OVCAR3 (cell line): ENCODE data around the genes BMP3 and PRKG2.

- RRBS: 7% methylated on average over 40 of the region's 87 CpGs
Measured at GRCh38 chr4:81030467-81031509, at the start of gene BMP3. Gene BMP3 (plus strand): TSS chr4:81030708.

- RRBS: no CpG with 5 or more reads among the region's 5 CpGs
Measured at GRCh38 chr4:81118184-81118741, 87.8 kb downstream of the BMP3 start.

GRCh38 chr4:81153389-81154462 lies 61.3 kb downstream of the PRKG2 start:
- RRBS: no CpG with 5 or more reads among the region's 33 CpGs

DNA sequence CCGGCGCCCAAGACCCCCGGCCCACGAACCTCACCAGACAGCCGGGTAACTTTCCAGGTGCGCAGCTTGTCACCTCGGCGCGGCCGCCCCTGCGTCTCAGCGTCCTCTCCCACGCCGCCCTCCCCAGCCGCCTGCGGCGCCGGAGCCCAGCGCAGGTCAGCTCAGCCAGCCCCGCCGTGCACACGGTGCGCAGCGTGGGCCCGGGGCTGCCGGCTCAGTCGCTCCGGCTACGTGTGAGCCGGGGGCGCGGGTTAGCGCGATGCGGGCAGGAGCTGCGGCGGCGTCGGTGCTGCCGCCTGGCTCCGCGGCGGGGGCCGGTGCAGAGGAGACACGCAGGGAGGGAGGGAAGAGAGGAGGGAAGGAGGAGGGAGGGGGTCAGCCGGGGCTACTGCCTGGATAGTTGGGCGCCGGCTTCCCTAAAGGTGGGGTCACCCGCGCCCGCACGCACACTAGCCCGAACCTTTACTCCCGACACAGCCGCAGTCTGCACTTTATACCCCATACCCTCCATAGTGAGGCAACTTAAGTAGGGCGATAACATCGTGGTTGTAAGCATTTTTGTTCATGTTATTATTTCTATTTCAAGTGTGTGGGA lies at the start of gene PRKG2:
Gene PRKG2, minus strand, starts transcription at position 321 of the 595 bp plus-strand sequence.
- RRBS: 4% methylated on average over 31 of the region's 57 CpGs

- RRBS: no CpG with 5 or more reads among the region's 3 CpGs
Measured at GRCh38 chr4:81421463-81421754, 50.3 kb downstream of the RASGEF1B start.

- RRBS: no CpG with 5 or more reads among the region's 15 CpGs
Measured at GRCh38 chr4:81504297-81505662, 33.1 kb upstream of the RASGEF1B start.

GRCh38 chr4:81650682-81651191 lies 179.0 kb upstream of the RASGEF1B start:
- RRBS: no CpG with 5 or more reads among the region's 2 CpGs

DNA sequence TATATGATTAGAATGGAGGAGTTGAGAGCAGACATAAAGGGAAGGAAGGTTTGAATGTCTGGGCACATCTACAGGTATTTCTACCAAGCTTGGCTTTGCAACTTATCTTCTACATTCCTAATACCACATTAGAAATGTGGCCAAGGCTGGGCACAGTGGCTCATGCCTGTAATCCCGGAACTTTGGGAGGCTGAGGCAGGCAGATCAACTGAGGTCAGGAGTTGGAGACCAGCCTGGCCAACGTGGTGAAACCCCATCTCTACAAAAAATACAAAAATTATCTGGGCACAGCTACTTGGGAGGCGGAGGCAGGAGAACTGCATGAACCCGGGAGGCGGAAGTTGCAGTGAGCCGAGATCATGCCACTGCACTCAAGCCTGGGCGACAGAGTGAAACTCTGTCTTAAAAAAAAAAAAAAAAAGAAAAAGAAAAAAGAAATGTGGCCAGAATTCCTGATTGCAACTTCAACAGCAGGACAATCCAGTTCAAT lies 196.6 kb upstream of the RASGEF1B start:
- RRBS: no CpG with 5 or more reads among the region's 7 CpGs

GRCh38 chr4:81724882-81725379 lies 253.2 kb upstream of the RASGEF1B start:
- RRBS: no CpG with 5 or more reads among the region's 2 CpGs

DNA sequence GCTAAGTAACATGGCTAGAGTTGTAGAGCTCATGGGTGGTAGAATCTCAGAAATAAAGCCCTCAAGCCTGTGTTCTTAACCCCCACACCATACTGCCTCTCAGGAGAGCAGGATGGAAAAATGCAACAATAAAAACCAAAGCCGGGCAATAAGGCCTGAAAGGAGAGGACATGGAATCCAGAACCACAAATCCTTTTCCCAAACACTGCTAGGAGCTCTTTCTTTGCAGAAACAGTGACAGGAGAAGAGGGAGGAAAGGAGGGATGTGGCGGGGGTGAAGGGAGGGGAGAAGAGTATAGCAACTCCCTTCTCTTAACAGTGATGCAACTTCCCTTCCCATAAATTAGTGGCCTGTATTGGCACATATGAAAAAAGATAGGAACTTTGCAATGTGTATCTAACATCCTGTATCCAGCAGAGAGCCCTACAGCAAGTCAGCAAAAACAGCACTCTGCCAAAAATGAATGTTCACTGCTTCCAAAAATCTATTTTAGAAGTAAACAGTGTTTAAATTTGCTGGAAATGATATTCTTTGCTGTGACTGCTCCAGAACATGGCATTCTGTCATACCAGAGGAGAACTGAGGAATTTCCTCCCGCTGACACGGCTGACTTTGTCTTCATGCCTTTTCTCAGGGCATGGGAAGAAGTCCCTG lies 343.2 kb upstream of the RASGEF1B start:
- RRBS: no CpG with 5 or more reads among the region's 4 CpGs

DNA sequence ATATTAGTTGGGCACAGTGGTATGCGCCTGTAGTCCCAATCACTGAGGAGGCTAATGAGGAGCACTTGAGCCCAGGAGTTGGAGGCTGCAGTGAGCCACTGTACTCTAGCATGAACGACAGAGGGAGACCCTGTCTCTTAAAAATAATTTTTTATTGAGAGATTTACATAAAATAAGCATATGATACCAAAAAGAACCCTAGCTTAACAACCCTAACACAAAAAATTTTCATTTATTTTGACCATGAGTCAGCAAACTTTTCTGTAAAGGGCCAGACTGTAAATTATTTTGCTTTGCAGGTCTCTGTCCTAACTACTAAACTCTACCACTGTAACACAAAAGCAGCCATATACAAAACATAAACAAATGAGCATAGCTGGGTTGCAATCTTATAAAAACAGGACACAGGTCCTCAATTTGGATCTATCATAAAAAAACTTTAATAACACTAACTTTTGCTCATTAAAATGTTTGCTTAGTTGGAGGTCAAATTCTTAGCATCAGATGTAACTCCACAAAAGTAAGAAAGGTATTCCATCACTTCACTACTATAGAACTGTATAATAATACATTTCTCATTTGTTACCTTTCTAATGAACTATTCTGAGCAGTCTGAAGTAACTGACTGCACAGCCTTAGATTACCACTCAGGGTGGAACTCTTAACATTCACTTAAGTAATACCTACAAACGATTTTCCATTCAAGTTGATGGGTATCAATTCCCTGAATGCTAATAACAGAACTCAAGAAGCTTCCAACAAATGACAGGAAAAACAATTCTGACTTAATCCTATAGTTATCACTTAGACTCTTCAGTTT lies 21.2 kb downstream of the HNRNPD start:
- RRBS: no CpG with 5 or more reads among the region's 3 CpGs

- RRBS: no CpG with 5 or more reads among the region's 3 CpGs
Measured at GRCh38 chr4:82353242-82353924, 20.4 kb downstream of the HNRNPD start.

DNA sequence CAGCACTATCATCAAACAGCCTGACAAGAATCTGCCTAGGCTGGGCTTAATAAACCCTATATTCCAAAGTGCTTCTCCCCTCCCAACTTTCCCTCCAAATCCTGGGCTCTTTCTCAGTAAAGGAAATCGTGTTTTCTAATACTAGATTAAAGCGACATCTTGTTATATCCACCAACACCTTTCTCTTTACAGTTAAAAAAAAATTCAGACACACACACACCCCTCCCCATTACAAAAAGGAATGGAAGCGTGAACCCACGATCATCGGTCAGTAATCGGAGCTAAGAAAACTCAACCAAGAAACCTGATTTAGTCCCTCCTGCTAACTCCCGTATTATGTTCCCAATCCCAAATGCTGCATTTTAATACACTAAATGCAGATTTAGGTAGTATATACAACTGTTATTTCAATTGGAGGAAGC lies 1.8 kb downstream of the HNRNPD start:
- RRBS: no CpG with 5 or more reads among the region's 7 CpGs

- RRBS: no CpG with 5 or more reads among the region's 3 CpGs
Measured at GRCh38 chr4:82424451-82425309, 5.6 kb downstream of the HNRNPDL start.

GRCh38 chr4:82984151-82985035 lies 26.2 kb downstream of the LIN54 start:
- RRBS: no CpG with 5 or more reads among the region's 5 CpGs

DNA sequence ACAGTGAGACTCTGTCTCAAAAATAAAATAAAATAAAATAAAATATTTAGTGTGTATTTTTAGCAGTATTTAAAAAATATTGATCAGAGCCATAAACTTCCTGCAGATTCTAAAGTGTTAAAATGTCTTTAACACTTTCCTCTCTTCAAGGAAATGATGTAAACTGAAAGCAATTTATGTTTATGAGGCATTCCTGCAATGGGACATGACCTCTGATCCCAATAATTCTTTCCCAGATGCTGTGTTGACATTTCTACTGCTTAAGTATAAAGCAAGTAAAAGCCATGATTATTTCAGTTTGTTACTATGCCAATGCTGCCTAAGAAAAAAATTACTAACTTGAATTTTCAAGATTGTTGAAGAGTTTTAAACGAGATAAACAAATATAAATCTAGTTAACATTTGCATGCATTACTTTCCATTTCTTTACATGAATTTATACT lies 29.0 kb downstream of the COQ2 start:
- RRBS: no CpG with 5 or more reads among the region's 1 CpG

DNA sequence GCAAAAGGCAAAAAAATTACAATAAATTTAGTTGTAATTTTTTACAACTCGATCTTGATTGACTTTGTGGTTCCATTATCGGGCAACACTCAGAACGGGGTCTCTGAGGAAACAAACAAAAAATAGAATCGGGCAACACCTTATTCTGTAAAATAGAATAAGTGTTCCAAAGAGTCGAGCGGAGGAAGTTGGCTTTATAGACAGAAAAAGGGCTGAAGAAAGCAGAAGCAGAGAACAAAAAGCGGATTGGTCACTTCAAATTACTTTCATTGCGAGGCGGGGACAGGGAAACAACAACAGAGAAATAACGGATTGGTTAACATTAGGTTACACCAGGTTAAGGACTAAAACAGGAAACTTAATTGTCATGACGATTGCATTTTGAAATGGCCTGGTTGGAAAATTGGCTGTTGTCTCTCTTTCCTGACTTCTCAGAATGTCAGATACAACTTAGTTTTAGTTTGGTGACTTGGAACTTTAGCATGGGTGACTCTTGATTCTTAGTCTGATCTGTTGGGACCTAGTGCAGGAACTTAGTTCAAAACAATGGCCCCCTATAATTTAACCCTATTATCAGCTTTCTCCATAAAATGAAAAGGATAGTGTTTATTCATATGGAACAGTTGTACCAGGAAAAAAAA lies 489 bp upstream of the COQ2 start:
- RRBS: no CpG with 5 or more reads among the region's 11 CpGs

GRCh38 chr4:83320360-83321142 lies 14.1 kb downstream of the HPSE start:
- RRBS: no CpG with 5 or more reads among the region's 12 CpGs

DNA sequence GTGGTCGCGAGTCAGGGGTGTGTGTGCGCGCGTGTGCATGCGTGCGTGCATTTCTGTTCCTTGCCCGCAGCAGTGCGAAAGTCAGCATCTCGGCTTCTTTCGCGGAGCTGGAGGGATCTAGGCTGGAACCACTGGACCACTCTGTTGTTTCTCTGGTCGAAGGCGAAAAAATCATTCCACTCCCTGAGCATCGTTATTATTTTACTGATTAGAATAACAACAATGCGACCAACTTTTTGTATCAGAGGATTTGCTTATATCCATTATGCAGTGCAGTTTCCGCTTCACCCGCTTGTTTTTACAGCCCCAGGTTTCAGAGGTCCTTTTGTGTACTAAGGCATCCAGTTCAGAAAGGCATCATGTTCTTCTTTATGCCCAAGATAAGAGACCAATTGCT lies 929 bp downstream of the GPAT3 start:
- RRBS: no CpG with 5 or more reads among the region's 18 CpGs